ENCODE results near the genes ENC1 and FAM169A.

DNA sequence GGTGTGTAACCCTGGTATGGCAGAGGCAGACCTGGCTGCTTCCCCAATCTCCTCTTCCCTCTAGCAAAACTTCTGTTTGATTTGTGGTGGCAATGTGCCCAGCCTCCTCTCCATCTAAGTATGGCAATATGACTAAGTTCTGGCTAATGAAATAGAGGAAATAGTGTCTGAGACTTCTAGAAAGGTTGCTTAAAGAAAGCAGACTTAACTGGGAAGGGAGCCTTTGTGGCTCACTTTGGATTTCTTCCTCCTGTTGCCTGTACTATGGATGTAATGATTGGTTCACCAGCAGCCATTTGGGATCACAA, 491.1 kb downstream of the ENC1 start:
- PRO-cap, 10 experiments: peak in 2 of 10 experiments; most common plus-strand start position 201 of the sequence (in 2); most common minus-strand start position 62 of the sequence (in 2)

DNA sequence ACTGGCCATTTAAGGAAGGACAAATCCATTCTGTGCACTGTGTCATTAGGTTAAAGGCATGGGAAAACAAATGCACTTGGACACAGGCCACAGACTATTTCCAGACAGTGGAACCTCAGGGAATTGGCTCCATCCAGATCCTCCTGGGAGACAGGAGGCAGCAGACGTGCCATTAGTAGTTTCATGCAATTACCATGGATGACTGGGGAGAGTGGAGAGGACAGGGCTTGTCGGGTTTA, 454.9 kb downstream of the ENC1 start:
- PRO-cap, 10 experiments: peak in 1 of 10 experiments; most common plus-strand start position 136 of the sequence (in 1)

GRCh38 chr5:74582850-74583286, 57.7 kb downstream of the ENC1 start:
- PRO-cap, 10 experiments: no peak in any of the 10 experiments

DNA sequence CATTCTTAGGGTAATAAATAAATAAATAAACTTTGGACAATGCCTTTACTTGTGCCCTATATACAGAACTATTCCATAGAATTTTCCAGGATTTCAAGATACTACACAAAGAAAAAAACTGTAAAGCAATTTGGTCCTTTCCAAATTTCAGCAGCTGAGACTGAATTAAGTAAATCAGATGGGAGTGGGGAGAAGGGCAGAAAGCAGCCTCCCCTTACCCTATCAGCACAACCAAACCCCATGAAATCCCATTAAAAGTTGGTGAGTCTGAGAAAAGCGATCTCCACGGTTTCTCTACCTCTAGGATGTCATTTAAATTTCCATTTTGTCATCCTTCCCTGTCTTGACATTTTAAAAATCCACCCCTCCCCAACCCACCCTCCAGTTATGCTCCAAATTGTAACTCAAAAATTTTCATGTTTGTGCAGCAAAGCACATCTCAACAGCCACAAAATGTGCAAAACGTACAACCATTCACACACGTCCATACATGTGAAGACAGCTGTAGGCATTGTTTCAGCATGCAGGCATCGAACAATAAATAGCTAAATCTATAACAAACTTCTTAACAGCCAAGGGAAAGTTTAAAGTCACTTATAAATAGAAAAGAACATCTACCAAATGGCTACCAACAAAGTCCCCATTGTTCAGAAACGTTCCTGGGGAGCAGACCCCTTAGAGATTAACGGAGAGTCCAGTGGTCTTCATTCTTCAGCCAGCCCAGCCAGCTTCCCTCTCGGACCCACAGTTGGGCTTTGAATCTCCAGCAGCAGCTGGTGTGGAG, 11.5 kb downstream of the ENC1 start:
- PRO-cap, 10 experiments: no peak in any of the 10 experiments

DNA sequence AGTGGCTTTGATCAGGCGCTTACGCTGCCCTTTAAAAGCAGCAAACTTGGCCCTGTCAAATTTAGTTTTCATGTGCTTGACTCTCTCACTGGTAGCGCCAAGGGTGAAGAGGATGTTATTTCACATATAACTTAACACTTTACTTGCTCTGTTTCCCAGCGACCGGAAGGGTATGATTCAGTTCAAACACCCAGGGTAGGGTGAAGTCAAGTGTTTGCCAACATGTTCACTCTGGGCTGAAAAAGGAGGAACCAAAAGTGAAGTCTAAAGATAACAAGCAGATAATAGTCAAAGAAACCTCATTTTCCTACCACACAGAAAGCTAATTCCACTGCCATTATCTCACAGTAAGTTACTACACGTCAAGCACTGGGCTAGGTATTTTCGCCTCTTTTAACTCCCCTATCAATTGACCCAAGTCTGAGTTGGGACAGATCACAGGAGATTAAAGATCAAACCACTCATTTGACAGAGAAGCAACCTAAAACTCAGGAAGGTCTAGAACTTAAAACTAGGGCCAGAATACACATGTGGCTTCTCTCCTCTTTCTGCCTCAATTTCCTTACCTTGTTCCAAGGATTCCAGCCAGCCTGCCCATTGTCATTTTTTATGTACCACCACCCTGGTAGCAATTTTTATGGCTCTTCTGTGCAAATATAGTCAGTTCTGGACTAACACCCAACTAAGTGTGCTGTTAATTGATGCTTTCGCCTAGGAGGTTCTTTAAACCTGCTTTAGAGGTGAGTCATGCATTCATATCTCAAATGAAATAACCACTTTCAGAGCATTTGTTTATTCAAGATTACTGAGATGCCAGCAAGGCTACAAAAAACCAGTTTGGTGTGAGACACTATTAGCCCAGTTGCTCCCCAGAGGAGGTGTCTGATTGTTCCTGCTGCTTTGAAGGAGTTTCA, 8.7 kb downstream of the ENC1 start:
- PRO-cap, 10 experiments: no peak in any of the 10 experiments

- PRO-cap, 10 experiments: peak in 5 of 10 experiments; most common plus-strand start chr5:74640065 (in 2); most common minus-strand start chr5:74639995 (in 1)
Measured at GRCh38 chr5:74639746-74640235, 737 bp downstream of the ENC1 start.

- PRO-cap, 10 experiments: peak in 10 of 10 experiments; most common plus-strand start chr5:74640659 (in 6); most common minus-strand start chr5:74640726 (in 10)
Measured at GRCh38 chr5:74640236-74641320, at the start of gene ENC1. Gene ENC1, minus strand, starts transcription at chr5:74640728.

DNA sequence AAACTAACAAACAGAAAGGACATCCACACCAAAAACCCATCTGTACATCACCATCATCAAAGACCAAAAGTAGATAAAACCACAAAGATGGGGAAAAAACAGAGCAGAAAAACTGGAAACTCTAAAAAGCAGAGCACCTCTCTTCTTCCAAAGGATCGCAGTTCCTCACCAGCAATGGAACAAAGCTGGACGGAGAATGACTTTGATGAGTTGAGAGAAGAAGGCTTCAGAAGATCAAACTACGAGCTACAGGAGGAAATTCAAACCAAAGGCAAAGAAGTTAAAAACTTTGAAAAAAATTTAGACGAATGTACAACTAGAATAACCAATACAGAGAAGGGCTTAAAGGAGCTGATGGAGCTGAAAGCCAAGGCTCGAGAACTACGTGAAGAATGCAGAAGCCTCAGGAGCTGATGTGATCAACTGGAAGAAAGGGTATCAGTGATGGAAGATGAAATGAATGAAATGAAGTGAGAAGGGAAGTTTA, 22.3 kb downstream of the HEXB start:
- PRO-cap, 10 experiments: no peak in any of the 10 experiments

- PRO-cap, 10 experiments: peak in 7 of 10 experiments; most common plus-strand start chr5:74767771 (in 1); most common minus-strand start chr5:74767629 (in 3)
Measured at GRCh38 chr5:74767544-74768116, 581 bp downstream of the NSA2 start.

GRCh38 chr5:74865713-74866724, at the start of gene FAM169A:
Gene FAM169A, minus strand, starts transcription at chr5:74866387.
- PRO-cap, 10 experiments: peak in 8 of 10 experiments; most common plus-strand start chr5:74866071 (in 2); most common minus-strand start chr5:74866335 (in 8)

DNA sequence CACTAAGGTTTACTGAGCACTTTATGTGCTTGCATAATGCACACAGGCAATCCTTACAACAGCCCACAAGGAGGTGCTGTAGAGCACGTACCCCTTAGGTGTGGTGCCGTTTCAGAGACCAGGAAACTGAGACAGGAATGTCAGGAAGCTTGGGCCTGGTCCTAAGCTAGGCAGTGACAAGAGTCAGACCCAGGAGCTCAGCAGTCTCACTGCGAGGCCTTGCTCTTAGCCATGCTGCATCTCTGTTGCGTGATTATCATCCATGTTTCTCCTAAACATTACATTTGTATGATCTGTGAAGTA, 2.5 kb downstream of the GCNT4 start:
- PRO-cap, 10 experiments: no peak in any of the 10 experiments

- PRO-cap, 10 experiments: no peak in any of the 10 experiments
Measured at GRCh38 chr5:75053479-75053626, 995 bp upstream of the GCNT4 start.

DNA sequence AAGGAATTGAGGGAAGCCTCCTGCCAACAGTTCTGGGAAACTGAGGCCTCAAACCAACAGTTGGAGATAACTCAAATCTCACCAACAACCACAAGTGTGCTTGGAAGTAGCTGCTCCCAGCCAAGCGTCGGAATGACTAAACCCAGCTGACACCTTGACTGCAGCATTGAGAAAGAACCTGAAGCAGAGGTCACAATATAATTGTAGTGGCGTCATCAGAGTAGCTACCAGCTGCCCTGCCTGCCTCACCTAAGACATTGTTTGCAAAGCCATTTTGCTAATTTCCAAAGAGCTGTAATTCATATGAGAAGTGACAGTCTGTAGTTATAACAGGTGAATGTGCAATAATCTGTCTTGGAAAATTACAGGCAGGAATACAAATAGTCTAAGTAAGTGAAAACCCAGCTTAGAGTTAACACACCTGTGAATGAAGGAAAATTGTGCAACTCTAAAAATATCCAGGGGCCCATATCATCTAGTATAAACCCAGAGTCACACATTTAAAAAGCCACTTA, 40.9 kb upstream of the ANKRD31 start:
- PRO-cap, 10 experiments: peak in 1 of 10 experiments; most common minus-strand start position 134 of the sequence (in 1)

DNA sequence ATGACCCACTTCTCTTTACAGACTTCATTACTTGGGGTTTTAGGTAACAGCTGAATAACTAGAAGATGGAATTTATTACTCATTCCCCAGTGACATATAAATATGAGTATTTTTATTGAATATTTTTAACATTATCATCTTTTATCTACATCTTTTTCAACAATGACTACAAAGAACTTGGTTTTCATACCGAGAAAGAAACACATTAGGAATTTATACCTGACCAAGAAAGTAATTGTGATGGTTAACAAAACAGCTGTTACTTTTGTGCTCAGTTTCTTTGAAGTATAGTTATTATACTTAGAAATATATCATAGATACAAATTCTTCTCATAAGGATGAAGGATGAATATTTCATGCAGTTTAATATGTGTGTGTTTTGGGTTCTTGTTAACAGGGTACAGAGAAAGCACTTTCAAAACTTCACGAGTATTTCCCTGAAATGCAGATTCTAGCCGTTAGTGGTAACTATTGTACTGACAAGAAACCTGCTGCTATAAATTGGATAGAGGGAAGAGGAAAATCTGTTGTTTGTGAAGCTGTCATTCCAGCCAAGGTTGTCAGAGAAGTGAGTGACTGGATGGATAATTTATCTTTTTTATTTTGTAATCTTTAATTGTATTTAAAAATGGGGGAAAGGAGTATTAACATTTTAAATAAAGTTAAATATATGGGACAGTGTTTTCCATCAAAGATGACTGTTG, 21.4 kb downstream of the HMGCR start:
- PRO-cap, 10 experiments: no peak in any of the 10 experiments

- PRO-cap, 10 experiments: peak in 6 of 10 experiments; most common minus-strand start chr5:75359543 (in 6)
Measured at GRCh38 chr5:75358964-75359792, 22.2 kb downstream of the HMGCR start.

DNA sequence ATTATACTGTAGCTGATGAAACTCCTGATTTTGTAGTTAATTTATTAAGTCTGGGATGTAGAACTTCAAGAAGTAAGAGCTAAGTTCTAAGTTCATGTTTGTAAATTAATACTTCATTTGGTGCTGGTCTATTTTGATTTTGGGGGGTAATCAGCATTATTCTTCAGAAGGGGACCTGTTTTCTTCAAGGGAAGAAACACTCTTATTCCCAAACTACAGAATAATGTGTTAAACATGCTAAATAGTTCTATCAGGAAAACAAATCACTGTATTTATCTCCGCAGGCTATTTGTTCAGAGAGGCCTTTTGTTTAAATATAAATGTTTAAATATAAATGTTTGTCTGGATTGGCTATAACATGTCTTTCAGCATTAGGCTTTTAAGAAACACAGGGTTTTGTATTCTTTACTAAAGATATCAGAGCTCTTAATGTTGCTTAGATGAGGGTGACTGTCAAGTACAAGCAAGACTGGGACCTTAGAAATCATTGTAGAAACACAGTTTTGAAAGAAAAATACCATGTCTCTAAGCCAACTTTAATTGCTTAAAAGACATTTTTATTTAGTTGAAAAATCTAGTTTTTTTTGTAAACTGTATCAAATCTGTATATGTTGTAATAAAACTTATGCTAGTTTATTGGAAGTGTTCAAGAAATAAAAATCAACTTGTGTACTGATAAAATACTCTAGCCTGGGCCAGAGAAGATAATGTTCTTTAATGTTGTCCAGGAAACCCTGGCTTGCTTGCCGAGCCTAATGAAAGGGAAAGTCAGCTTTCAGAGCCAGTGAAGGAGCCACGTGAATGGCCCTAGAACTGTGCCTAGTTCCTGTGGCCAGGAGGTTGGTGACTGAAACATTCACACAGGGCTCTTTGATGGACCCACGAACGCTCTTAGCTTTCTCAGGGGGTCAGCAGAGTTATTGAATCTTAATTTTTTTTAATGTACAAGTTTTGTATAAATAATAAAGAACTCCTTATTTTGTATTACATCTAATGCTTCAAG, 24.0 kb downstream of the HMGCR start:
- PRO-cap, 10 experiments: no peak in any of the 10 experiments

DNA sequence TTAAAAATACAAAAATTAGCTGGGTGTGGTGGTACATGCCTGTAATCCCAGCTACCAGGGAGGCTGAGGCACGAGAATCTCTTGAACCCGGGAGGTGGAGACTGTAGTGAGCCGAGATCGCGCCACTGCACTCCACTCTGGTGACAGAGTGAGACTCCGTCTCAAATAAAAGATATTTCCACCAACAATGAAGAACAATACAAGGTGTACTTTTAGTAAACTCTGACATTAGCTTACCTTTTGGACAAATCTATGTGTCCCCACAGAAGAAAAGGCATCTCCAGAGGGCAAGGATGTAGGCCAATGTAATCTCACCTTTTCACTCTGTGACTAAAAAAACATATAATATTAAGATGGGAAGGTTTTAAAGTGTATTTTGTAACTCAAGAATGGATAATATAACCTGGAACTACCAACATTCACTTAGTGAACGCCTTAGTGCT, 63.0 kb downstream of the HMGCR start:
- PRO-cap, 10 experiments: no peak in any of the 10 experiments

DNA sequence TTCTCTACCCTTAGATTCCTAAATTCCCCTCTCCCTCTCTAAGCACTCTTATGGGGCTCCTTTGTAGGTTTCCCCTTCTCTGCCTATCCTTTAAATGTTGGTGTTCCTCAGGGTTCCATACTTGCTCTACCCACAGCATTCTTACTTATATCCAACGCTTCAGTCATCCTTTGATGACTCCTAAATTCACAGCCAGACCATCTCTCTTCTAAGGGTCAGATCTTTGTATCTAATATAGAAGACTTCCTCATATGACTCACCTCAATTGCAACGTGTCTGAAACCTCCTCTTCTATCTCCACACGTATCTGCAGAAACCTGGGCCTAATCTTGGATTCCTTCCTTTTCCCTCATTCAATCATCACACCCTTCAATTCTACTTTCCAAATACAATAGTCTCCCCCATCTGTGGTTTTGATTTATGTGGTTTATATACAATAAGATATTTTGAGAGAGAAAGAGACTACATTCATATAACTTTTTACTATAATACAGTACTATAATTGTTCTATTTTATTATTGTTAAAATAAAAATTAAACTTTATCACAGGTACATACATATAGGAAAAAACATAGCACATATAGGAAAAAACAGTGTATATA, 68.3 kb downstream of the HMGCR start:
- PRO-cap, 10 experiments: no peak in any of the 10 experiments

GRCh38 chr5:75480780-75481607, 30.4 kb downstream of the CERT1 start:
- PRO-cap, 10 experiments: no peak in any of the 10 experiments

DNA sequence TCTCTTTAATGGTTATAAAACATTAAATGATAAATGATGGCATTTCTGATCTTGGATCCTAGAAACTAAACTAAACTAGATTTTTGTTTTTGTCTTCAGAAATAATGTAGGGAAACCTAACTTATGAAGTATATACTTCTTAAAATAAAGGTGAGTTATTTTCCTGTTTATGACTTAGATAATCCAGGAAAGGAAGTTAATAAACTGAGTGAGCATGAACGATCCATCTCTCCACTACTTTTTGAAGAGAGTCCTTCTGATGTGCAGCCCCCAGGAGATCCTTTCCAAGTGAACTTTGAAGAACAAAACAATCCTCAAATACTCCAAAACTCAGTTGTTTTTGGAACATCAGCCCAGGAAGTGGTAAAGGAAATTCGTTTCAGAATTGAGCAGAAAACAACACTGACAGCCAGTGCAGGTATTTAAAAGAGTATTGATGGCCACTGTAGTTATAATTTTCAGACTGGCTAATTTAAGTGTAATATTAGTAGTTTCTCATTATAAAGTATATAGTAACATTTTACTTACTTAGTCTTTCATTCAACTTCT, 30.1 kb upstream of the ANKDD1B start:
- PRO-cap, 10 experiments: no peak in any of the 10 experiments

Data from Metastatic Breast Carcinoma in the Brain (tissue), 10 donors.